Lower leg skin (tissue), 2 donors: Measurements from ENCODE around the genes CYRIA, RAD51AP2 and WDR35.

- PRO-cap = no peak
- RAMPAGE, long total RNA, 2 experiments = start-site peak on the minus strand in 2 of 2 experiments, at chr2:13523319-13523379 at its widest, 6 to 8 reads per replicate
Observed at GRCh38 chr2:13522815-13523640, 806.3 kb downstream of the TRIB2 start.

GRCh38 chr2:14558338-14558643, 74.2 kb upstream of the LRATD1 start:
- PRO-cap = no peak
- RAMPAGE, long total RNA, 2 experiments = no peak in any of the 2 experiments

GRCh38 chr2:14628753-14629395, 3.6 kb upstream of the LRATD1 start:
- PRO-cap = no peak
- RAMPAGE, long total RNA, 2 experiments = no peak in any of the 2 experiments

- PRO-cap = no peak
- RAMPAGE, long total RNA, 2 experiments = no peak in any of the 2 experiments
Observed at GRCh38 chr2:15404422-15404957, 156.6 kb downstream of the NBAS start.

DNA sequence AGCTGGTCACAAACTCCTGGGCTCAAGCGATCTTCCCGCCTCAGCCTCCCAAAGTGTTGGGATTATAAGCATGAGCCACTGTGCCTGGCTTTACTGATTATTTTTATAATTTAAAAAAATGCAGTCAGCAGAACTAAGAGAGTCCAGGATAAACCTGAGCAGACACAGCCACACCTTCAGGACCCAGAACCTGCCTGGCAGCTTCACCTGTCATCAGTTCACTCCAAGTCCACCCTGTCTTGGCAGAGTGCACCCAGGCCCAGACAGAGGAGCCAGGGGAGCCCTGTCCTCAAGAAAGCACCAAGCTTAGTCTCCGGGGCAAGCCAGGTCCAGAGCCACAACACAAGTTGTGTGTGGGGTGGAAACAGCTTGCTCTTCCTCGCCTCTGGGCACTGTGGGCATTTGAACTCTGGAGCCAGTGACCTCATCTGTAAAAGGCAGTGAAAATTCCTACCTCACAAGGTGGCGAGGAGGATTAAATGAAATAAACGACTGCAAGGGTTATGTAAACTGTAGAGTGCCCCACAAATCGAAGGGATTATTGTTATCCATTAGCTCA, 24.6 kb downstream of the MYCN start:
- PRO-cap = no peak
- RAMPAGE, long total RNA, 2 experiments = no peak in any of the 2 experiments

GRCh38 chr2:16069504-16070717, 129.6 kb downstream of the MYCN start:
- PRO-cap = no peak
- RAMPAGE, long total RNA, 2 experiments = no peak in any of the 2 experiments

GRCh38 chr2:16413217-16413788, 252.3 kb downstream of the CYRIA start:
- PRO-cap = no peak
- RAMPAGE, long total RNA, 2 experiments = no peak in any of the 2 experiments

GRCh38 chr2:16650965-16651378, 14.7 kb downstream of the CYRIA start:
- PRO-cap = no peak
- RAMPAGE, long total RNA, 2 experiments = no peak in any of the 2 experiments

DNA sequence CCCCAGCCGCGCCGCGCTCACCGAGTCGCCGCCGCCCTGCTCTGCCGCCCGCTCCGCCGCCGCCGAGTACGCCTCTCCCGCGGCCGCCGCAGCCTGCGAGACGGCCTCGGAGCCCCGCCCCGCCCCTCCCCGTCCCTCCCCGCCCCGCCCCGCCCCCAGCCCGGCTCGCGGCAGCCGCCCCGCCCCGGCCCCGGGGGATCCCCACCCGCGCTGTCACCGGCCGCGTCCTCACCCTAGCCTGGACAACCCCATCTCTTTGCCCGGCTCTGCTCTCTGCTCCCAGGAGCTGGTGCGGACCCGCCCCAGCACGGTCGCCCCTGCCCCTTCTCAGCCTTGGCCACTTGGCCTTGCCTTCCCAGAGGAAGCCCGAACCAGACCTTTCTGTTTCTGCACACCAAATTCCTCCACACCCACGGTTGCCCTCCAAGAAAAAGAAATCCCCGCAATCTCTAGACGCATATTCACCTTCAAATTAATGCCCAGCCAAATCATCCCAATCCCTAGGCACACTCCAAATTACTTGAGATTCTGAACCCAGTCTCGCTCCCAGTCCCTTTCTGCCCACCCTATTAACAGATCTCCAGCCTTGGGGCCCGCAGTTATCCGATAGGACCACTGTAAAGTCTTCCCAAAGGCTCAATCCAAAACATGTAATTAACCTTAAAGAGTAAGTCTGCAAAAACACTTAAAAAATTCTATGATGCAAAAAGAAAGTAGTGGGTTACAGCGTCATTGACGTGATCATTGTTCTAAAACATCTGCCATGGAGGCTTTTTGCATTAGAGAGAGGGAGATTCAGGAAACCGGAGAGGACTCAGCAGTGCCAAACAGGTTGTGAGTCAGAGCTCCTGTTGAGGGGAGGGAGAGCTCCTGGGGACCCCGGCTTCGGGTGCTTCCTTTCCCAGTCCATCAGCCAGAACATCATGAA, at the start of gene CYRIA:
CYRIA (minus strand) TSS at position 76 of the 928 bp plus-strand sequence.
- PRO-cap = bidirectional peak, plus-strand start at position 245 of the sequence, minus-strand start at position 68 of the sequence
- RAMPAGE, long total RNA, 2 experiments = start-site peak on the minus strand in 1 of 2 experiments, centred at position 73 of the sequence, 17 reads per replicate

- PRO-cap = bidirectional peak, plus-strand start at chr2:17518638, minus-strand start at chr2:17518425
- RAMPAGE, long total RNA, 2 experiments = no peak in any of the 2 experiments
Observed at GRCh38 chr2:17517736-17519159, at the start of gene RAD51AP2. Gene RAD51AP2, minus strand, starts transcription at chr2:17518440.

DNA sequence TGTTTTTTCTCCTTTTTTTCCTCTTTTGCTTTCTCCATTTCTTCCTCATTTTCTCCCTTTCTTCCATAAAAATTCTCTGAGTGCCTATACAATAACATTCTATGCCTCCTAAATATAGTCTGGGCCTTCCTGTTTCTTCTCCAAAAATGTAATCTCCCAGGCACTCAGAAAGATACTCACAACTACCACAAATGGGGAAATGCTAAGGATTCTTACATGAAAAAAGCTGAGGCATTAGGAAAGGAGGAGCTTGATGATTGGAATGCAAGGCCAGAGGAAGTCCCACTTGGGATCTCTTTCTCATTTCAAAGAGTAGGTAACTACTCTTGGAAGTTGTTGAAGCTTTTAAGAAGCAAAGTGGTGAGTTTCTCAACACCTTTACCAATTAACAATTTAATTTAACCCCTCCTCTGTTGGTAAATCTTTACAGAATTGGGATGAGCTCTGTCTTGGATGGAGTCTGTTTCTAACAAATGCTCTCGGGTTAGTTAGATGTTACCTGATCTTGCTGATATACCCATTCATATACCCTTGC, 3.4 kb downstream of the VSNL1 start:
- PRO-cap = no peak
- RAMPAGE, long total RNA, 2 experiments = no peak in any of the 2 experiments

DNA sequence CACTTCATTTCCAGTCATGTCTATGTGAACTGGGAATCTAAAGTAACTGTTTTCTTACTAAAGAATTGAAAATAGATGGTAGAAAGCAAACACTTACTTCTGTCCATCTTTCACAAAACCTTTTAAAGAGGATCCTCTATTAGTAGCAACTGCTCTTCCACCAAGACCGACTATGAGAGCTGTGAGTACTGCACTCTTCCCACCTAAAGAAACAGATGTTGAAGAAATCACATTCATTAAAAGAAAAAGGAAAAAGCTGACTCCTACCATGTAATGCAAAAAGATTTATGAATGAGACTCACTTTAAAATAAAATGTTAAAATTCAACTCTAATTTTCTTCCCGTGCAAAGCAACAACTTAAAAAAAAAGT, 15.5 kb downstream of the SMC6 start:
- PRO-cap = no peak
- RAMPAGE, long total RNA, 2 experiments = no peak in any of the 2 experiments

DNA sequence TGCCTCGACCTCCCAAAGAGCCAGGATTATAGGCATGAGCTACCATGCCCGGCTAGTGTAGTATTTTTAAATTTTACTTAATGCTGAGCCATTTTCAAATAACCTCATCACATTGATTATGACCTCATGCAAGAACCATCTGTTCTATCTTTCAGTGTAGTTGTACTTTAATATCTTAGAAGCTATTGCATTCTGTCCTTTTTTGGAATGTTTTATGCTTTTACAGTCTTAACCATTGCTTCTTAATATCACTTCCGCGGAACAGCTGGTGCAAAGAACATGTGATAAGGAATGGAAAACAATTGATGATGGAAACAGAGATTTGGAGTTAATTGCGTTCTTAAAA, 2.7 kb downstream of the GEN1 start:
- PRO-cap = no peak
- RAMPAGE, long total RNA, 2 experiments = no peak in any of the 2 experiments

DNA sequence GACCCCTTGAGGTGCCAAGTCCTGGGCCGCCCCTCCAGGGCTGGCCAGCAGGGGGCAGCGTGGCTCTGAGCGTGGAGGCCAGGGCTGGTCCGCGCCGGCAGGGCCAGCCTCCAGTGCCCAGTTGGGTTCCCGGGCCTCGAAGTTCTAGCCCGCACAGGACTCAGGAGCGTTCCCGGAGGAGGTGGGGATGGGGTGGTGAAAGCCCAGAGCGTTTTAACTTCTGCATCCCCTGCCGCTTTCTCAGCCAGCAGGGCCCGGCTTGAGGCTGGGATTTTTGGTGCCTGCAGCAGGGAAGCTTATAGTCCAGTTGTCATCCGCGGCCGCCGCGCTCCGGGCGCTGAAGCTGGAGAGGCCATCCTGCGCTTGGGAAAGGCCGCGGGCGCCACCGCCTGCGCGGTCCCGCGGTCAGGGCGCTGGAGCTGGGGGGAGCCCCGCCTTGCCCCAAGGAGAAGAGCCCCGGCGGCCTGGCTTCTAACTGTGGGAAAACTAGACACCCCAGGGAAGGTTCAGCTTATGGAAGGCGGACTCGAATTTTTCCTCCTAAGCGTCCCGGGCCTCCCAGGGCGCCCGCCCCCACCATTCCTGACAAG, 8.1 kb downstream of the OSR1 start:
- PRO-cap = no peak
- RAMPAGE, long total RNA, 2 experiments = no peak in any of the 2 experiments

- PRO-cap = no peak
- RAMPAGE, long total RNA, 2 experiments = no peak in any of the 2 experiments
Observed at GRCh38 chr2:19362077-19362650, 3.7 kb upstream of the OSR1 start.

GRCh38 chr2:19738584-19739119, 163.1 kb downstream of the TTC32 start:
- PRO-cap = bidirectional peak, plus-strand start at chr2:19739029, minus-strand start at chr2:19738885
- RAMPAGE, long total RNA, 2 experiments = no peak in any of the 2 experiments

GRCh38 chr2:19902433-19902935, 701 bp upstream of the TTC32 start:
- PRO-cap = unidirectional peak, minus-strand start at chr2:19902614
- RAMPAGE, long total RNA, 2 experiments = no peak in any of the 2 experiments

DNA sequence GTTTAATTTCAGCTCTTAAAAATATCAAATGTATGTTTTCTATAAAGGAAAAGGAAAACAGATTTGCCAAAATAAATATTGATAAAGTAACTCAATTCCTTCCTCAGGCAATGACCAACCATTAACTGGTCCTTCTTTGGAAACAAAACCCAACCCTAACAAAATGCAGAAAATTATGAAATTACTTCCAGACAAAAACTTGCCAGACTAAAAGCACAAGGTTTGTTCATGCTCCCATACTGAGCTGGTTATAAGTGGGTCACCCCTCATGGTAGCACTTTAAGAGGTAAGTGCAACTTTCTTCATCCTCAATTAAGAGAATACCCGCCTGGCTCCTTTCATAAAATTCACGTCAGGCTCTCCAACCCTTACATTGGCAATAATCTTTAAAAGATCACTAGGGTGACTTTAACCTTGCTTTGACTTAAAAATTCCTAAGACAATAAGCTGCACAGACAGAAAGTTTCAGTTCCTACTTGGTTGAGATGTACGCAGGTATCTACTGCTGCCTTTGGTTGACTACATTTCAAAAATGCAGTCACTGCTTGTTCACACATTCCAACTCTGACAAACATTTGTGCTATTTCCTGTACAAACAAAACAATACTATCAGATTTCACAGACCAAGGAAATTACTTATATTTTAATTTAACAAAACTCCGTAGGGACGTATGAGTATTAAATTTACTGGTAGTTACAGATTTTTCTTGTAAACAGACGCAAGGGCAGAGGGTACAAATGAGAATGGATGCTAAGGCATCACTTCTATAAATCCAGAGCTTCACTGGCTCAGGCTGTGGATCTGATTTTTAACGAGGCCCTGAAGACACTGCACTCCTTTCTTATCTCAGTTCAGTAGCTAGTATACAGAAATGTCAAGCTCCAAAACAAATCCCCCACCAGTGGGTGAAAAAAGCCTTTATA, 31.4 kb upstream of the TTC32 start:
- PRO-cap = no peak
- RAMPAGE, long total RNA, 2 experiments = no peak in any of the 2 experiments

GRCh38 chr2:19989983-19990422, at the start of gene WDR35:
Gene WDR35, minus strand, starts transcription at chr2:19990105.
- PRO-cap = bidirectional peak, plus-strand start at chr2:19990211, minus-strand start at chr2:19990139
- RAMPAGE, long total RNA, 2 experiments = start-site peak on the minus strand in 2 of 2 experiments, at chr2:19990120-19990164 at its widest, 136 to 216 reads per replicate

DNA sequence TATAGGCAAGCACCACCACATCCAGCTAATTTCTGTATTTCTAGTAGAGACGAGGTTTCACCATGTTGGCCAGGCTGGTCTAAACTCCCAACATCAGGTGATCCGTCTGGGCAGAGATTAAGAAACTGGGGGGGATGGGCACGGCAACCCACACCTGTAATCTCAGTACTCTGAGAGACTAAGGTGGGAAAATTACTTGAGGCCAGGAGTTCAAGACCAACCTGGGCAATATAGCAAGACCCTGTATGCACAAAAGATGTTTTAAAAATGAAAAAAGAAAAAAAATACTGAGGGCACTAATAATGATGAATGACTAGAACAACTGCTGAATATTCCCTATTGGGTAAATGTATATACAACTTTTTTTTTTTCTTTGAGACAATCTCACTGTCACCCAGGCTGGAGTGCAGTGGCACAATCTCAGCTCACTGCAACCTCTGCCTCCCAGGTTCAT, 12.8 kb downstream of the LAPTM4A start:
- PRO-cap = no peak
- RAMPAGE, long total RNA, 2 experiments = no peak in any of the 2 experiments